ENCODE measurements around a stretch of chr6.

- PRO-cap: no peak
Measured at GRCh38 chr6:157763223-157764096, 59.6 kb upstream of the SNX9 start.

- PRO-cap: no peak
Measured at GRCh38 chr6:157863318-157864376, 40.6 kb downstream of the SNX9 start.

DNA sequence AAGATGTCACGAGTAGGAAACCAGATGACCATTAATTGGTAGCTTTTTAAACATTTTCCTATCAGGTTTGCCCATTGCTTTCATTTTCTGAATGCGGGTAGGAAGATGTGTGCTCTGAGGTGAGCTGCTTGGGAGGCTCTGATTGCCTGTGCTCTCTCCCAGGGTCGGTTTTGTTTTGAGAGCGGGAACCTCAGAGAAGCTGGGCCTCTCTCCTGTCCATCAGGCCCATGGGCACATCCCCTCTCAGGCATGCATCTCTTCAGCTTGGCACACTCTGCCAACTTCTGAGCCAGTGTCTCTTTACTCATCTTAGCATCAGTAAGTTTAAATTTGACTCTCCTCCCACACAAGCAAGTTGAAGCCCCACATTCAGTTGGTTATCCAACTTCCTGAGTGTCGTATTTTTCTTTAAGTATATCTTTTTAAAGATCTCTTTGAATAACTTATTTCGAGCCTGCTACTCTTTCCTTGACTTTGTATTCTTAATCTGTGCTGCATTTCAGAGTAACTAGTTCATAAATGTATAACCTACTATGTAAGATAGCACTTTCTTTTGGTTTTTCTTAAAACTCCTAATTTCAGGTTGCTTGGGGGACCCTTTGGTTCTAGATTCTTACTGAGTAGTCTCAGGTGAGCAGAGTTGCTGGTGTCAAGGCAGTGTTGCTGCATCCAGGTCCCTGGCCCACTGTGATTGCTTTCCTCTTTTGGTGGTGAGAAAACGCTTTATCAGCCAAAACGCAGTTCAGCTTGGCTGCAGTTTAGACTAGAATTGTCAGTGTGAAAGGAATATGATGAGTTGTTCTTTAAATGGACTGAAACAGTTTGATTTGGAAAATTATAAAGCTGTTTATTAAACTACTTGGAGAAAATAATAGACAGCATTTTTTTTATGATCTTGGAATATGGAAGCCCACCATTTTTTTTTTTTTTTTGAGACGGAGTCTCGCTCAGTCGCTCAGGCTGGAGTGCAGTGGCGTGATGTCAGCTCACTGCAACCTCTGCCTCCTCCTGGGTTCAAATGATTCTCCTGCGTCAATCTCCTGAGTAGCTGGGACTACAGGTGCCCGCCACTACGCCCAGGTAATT, 54.8 kb downstream of the SNX9 start:
- PRO-cap: no peak

- PRO-cap: no peak
Measured at GRCh38 chr6:157882114-157883018, 59.3 kb downstream of the SNX9 start.

- PRO-cap: no peak
Measured at GRCh38 chr6:157883019-157883874, 60.2 kb downstream of the SNX9 start.

DNA sequence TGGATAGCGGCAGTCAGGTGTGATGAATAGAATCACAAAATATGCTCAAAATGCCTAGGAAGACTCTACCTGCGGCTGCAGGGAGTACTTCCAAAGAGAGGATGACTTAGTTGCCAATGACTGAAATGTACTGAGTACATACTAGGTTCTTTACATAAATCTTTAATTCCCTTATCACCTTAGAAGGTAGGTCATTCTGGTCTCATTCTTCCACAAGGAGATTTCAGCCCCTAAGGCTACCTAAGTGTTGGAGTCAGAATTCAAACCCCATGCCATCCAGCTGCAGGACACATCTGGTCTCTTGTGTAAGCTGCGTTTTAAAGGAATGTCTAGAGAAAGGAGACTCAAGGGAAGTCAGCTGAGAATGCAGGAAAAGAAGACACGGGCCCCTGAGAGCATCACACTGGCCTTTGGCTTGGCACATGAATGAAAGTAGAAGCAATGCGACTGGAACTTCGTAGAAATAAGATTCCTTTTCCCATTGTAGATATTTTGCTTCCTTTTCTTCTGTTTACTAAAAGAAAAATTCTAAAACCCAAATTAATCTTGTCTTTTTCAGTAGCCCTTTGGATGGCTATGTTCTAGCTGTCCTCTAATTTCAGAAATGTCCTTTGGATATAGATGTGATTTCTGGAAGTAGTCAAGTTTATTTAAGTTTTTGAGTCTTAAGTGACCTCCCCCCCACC, 76.7 kb upstream of the SYNJ2 start:
- PRO-cap: no peak

DNA sequence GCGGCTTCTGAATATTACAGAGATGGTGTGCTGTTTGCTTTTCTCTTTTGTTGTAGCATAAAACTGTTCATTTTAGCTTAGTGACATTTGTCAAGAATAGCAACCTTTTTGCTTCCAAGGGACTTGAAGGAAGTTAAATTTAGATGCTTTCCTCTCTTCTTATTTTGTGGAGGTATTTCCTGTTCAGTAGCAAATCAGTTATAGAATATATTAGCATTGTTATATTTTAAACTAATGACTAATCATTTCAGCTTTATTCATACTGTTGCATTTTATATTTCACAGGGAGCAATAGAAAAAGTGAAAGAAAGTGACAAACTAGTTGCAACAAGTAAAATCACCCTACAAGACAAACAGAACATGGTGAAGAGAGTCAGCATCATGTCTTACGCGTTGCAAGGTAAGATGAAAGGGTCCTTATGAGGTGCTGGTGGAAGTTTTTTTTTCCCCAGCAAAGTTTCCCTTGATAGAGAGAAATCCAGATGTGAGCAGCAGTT, 43.3 kb upstream of the SYNJ2 start:
- PRO-cap: no peak

- PRO-cap: no peak
Measured at GRCh38 chr6:157938845-157939805, 42.5 kb upstream of the SYNJ2 start.

DNA sequence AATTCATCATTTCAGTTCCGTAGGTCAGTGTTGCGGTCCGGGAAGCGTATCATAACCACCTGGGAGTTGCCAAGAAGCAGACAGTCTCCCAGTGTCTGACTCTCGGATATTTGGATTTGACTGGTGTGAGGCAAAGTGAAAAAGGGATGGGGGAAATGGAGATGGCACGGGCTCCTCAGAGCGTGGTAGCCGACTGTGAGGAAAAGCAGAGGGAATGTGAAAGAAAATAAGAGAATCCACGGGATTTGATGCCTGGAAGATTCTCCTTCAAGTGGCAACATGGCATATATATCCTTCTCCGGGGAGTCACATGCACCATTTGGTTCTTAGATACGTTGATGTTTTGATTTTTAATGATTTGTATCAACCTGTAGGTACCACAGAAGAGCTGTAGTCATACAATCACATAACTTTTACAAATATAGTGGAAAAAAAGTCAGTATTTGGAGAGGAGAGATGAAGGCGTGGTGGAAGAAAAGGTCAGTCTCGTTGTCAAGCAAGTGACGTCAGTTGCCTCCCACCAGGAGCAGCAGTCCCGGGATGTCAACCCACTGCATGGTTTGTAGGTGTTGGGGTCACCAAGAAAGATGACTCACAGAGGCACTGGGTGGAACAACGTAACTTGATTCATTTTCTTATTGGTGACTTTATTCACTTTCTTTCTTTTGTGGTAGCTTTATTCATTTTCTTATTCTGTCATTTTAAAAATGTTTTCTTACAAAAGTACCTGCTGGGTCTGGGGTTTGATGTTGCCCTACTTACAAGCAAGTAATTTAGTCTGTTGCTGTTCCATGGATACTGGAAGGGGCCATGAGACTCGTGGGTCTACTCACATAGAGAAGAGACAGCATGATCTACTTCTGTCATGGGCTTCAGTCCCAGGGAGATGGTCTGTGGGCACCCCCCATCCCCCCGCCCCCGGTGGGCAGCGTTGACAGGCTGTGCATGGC, 36.7 kb upstream of the SYNJ2 start:
- PRO-cap: no peak

DNA sequence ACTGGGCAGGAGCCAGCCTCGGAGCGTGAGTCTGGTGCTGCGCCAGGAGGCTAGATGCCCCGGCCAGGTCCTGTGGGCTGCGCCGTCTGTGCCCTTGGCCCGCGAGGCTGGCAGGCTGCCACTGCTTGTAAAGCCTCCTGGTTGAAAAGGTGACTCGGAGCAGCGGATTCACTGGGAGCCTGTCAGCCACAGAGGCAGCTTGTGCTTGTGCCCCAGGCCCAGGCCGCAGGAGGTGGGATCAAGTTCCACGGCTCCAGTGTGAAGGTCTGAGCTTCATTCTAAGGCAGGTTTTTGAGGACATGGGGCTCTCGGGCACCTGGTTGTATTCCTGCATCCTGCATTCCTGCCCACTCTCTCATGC, 8.3 kb downstream of the SYNJ2 start:
- PRO-cap: no peak

DNA sequence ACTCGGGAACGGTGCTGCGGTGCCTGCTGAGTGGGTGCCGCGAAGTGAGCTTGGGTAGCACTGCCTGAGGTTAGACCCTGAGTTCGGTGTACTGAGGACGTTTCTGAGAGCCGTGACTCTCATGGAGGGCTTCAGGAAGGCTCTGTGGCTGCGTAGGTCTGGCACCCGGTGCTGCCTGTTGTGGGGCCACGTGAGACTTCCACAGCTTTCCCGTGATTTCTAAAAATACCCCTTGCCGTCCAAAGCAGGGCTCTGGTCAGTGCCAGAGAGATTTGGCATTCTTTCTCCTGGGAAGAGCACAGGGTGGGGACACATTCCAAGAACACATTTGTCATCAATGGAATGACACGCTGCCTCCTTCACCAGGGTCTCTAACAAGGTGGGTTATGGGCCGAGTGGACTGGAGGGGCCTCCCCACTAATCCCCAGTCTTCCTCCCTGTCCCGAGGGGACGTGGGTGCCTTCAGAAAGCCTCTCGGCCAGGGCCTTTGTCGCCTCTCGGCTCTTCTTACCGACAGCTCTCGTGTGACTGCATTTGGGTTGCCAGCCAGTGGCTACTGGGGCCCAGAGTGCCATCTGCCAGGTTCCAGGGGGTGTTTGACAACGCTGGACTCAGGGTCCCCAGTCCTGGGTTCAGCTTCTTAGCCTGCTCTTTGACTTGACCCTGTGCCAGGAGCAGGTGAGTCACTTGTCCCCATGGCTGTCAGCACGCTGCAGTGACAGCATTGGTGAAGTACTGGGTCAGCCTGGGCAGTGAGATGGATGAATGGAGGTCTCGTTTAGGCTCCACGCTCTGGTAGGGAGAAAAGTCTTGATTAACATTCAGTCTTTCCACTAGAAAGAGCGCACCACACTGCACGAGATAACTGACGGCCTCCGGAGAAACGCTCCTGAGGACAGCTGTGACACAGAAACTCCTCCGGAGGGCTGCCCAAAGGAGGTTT, 62.3 kb downstream of the SYNJ2 start:
- PRO-cap: no peak

- PRO-cap: no peak
Measured at GRCh38 chr6:158046692-158047470, 65.2 kb downstream of the SYNJ2 start.

DNA sequence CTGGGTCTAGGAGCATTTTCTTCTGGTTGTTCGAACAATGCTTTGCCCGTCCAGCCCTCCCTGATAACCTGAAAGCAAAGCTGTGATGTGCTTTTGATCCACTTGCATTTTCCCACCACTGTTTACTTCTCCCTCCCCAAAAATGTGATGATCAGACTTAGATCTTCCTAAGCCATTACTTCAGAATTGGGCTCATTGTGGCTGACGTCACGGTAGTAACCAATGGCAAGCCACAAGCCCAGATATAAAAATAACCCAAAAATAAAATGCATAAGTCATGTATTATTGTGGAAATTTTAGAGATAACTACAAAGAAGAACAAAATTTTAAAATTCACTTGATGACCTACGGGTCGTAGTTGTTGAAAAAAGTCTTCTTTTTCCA, 80.6 kb downstream of the SERAC1 start:
- PRO-cap: no peak

GRCh38 chr6:158183516-158183981, 15.4 kb downstream of the GTF2H5 start:
- PRO-cap: no peak

DNA sequence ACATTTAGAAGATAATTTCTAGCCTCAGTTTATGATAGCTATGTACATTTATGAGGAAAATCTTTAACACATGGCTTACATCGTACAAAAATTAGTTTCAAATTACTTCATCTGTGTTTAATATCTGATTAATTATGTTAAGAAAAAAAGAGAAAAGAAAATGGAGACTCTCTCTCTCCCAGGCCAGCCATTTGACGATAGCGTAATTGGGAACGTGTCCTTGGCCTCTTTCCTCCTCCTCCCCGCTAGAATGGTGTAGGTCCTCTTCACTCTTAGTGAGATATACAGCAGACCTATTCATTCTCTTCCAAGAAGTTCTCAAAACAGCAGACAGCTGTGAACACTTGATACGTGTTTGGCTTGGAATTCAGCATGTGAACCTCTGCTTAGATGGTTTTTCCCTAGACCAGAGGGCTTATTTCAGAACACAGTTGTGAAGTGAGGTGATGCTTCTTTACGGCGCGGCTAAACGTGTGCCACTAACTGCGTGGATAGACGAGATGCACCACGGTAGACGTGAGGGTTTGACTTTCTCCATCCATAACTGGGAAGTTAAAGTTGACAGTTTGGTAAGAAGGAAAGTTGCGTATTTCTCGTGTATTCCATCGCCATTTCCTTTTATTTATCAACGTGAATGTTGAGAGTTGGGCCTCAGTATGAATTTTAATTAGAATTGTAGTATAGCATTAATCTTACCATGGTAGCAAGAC, 32.6 kb upstream of the TULP4 start:
- PRO-cap: no peak

DNA sequence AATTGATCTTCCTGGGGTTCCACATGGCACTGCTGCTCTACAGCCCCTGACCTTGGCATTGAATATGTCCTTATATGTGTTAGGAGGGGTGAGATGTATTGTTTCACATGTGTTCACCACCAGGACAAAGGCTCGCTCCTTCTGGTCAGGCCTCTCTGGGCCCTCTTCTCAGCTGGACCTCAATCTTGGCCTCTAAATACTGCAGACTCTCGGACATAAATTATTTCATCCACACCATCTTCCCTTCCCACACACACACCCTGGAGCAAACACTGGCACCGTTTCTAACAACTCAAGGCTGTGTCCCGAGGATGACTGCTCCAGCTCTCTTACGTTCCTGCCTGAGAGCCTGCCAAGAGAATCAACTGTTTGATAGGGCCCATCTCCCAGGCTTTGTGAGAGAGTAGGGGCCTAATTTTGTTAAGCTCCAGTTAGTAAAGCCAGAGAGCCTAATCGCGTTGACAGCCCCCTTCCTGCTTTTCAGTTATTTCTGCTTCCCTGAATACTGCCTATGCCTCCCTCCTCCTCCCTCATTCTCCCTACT, 118.3 kb upstream of the TMEM181 start:
- PRO-cap: no peak

DNA sequence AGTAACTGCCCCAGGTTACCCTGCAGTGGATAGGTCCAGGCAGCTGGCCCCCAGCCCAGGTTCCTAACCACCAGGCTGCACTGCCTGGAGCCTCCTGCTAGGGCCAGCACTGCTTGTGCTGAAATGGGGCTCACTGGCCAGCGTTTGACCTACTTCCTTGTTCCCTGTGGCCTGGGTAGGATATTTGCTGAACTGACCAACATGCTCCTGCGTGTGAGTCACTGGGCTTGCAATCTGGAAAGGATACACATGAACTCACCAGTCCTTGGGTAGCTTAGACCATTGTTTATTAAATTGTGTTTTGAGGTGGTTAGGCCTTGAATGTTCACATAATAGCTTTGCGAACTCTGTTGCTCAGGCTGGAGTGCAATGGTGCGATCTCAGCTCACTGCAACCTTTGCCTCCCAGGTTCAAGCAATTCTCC, 3.6 kb downstream of the TMEM181 start:
- PRO-cap: no peak

- PRO-cap: no peak
Measured at GRCh38 chr6:158568798-158569333, 9.0 kb downstream of the TMEM181 start.

GRCh38 chr6:158619915-158620652, 24.5 kb downstream of the DYNLT1 start:
- PRO-cap: no peak

- PRO-cap: no peak
Measured at GRCh38 chr6:158673733-158673932, 23.8 kb downstream of the SYTL3 start.

Measured in parotid gland (tissue), 1 donor.